SK-MEL-5 (cell line): ENCODE results near the gene ZDHHC8.

RAMPAGE:
- cytosol, long total RNA, result no peak
- long total RNA, result no peak
- nucleus, long total RNA, result no peak
Observed at GRCh38 chr22:19891411-19892530, 37.1 kb upstream of the GNB1L start.

RAMPAGE:
- cytosol, long total RNA, result no peak
- long total RNA, result no peak
- nucleus, long total RNA, result no peak
Observed at GRCh38 chr22:19948115-19948906, 6.7 kb upstream of the TXNRD2 start.

GRCh38 chr22:19958915-19960044 lies 17.7 kb upstream of the TXNRD2 start:
RAMPAGE:
- cytosol, long total RNA, result no peak
- long total RNA, result no peak
- nucleus, long total RNA, result no peak

RAMPAGE:
- cytosol, long total RNA, result no peak
- long total RNA, result no peak
- nucleus, long total RNA, result no peak
Observed at GRCh38 chr22:19963002-19963876, 21.6 kb upstream of the TXNRD2 start.

GRCh38 chr22:19984195-19984648 lies 32.4 kb downstream of the ARVCF start:
RAMPAGE:
- cytosol, long total RNA, result no peak
- long total RNA, result no peak
- nucleus, long total RNA, result no peak

GRCh38 chr22:20017896-20018111 lies 1.2 kb upstream of the ARVCF start:
RAMPAGE:
- cytosol, long total RNA, result no peak
- long total RNA, result no peak
- nucleus, long total RNA, result no peak

GRCh38 chr22:20069221-20069937 lies 10.7 kb upstream of the DGCR8 start:
RAMPAGE:
- cytosol, long total RNA, result no peak
- long total RNA, result no peak
- nucleus, long total RNA, result no peak

GRCh38 chr22:20095786-20096860 lies 16.1 kb downstream of the DGCR8 start:
RAMPAGE:
- cytosol, long total RNA, result no peak
- long total RNA, result no peak
- nucleus, long total RNA, result no peak

RAMPAGE:
- cytosol, long total RNA, result no peak
- long total RNA, result no peak
- nucleus, long total RNA, result no peak
Observed at GRCh38 chr22:20108347-20109380, 7.2 kb upstream of the RANBP1 start.

GRCh38 chr22:20131452-20132272 lies at the start of gene ZDHHC8:
Gene ZDHHC8 (plus strand): TSS chr22:20131804.
RAMPAGE:
- cytosol, long total RNA, result no peak
- long total RNA, result no peak
- nucleus, long total RNA, result no peak

DNA sequence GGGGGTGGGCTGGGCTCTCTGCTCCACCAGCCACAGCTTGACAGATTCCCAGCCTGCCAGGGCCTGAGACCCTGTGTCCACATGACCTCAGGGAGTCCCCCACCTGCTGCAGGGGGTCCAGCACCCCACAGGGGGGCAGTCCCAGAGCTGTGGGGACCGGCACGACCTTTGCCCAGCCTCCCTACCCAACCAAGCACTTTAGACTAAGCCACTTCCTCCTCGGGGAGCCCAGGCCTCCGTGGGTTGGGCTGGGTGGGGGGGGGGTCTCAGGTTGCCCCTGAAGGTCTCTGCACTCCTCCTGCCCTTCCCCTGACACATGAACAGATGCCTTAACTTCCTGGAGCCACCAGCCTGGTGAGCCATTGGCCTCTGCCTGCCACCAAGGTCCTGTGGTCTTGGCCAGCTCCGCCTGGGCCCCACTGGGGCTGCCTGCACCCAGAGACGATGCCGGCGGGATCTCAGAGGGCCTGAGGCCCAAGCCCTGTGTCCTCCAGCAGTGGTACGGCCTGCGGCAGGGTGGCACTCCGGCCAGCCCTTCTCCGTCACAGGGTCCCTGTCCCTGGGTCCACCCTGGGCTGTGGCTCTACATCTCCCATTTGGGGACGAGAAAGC lies 3.4 kb downstream of the CCDC188 start:
RAMPAGE:
- cytosol, long total RNA, result no peak
- long total RNA, result no peak
- nucleus, long total RNA, result no peak

GRCh38 chr22:20211884-20212634 lies 56.1 kb downstream of the RTN4R start:
RAMPAGE:
- cytosol, long total RNA, result no peak
- long total RNA, result no peak
- nucleus, long total RNA, result no peak

RAMPAGE:
- cytosol, long total RNA, result no peak
- long total RNA, result no peak
- nucleus, long total RNA, result no peak
Observed at GRCh38 chr22:20301045-20301509, 18.8 kb downstream of the DGCR6L start.

GRCh38 chr22:20408124-20408580 lies 14.2 kb downstream of the ZNF74 start:
RAMPAGE:
- cytosol, long total RNA, result no peak
- long total RNA, result no peak
- nucleus, long total RNA, result no peak

GRCh38 chr22:20428335-20428916 lies 9.2 kb downstream of the SCARF2 start:
RAMPAGE:
- cytosol, long total RNA, result no peak
- long total RNA, result no peak
- nucleus, long total RNA, result no peak

DNA sequence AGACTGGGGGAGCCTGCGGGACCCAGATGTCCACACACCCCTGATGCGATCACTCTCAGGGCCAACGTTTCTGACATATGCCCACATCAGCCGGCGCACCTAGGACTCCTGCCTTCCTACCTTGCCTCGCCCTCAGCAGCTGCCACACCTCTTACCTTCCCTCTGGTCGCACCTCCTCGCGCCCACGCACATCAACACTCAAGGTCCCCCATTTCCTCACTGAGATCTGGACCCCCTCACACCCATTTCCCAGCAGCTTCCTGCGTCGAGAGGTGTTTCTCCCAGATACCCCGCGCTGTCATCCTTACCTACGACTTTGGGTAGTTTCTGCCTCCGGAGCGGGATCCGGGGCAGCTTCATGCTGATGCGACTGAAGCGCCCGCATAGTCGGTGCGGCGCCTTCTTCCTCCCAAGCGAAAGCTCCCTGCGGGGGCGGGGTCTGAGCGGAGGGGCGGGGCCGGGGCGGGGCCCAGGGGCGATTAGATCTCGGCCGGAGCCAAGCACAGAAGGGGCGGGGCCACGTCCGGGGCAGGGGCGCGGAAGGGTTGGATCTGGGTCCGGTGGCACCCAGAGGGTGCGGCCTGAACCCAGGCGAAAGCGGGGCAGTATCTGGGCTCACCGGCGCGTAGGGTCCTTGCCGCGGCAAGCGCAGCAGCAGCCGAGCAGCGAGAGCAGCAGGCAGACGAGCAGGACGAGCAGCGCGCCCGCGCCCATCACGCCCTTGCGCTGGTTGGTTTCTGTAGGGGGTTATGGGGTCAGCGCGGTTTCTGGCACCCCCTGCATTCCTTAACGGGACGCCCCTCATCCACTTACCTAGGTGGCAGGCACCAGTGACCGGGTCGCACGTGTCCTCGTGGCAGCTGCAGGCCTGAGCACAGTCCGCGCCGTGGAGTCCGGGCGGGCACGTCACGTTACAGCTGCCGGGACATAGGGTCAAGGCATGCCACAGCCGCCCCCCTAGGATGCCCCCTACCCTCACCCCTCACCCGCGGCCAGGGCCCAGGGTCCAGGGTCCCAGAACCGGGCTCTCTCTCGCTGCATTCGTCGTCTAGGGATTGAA lies 8.4 kb downstream of the SCARF2 start:
RAMPAGE:
- cytosol, long total RNA, result no peak
- long total RNA, result no peak
- nucleus, long total RNA, result no peak

RAMPAGE:
- cytosol, long total RNA, result no peak
- long total RNA, result no peak
- nucleus, long total RNA, result no peak
Observed at GRCh38 chr22:20464125-20464663, 26.6 kb upstream of the SCARF2 start.

DNA sequence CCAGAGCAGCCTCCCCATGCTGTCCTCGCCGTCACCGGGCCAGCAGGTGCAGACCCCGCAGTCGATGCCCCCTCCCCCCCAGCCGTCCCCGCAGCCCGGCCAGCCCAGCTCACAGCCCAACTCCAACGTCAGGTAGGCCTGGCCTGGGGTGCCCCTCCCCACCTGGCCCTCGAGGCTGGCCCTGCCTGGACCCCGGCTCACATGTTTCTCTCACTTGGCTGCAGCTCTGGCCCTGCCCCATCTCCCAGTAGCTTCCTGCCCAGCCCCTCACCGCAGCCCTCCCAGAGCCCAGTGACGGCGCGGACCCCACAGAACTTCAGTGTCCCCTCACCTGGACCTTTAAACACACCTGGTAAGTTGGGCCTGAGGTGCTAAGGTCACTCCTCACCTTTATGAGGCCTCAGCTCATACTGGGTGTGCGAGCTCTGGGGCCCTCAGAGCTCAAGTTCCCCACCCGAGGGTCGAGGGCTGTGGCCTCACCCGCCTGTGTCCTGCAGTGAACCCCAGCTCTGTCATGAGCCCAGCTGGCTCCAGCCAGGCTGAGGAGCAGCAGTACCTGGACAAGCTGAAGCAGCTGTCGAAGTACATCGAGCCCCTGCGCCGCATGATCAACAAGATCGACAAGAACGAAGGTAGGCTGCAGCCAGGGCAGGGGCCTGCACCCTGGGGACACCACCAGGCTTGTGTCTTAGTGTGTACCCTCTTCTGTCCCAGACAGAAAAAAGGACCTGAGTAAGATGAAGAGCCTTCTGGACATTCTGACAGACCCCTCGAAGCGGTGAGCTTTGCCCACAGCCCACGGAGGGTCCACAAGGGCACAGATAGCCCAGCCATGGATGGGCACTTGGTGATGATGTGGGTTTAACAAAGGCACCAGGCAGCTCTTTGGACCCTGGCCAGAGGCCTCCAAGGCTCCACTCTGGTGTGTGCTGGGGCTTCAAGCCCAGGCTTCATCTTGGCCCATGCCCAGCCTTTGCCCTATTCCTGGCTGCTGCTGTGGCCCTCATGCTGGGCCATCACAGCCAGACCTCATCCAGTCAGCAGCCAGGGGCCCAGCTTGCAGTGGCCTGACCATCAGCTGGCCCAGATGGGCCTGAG lies 75.6 kb downstream of the MED15 start:
RAMPAGE:
- cytosol, long total RNA, result no peak
- long total RNA, result no peak
- nucleus, long total RNA, result no peak

GRCh38 chr22:20656724-20657018 lies 117.2 kb upstream of the SERPIND1 start:
RAMPAGE:
- cytosol, long total RNA, result no peak
- long total RNA, result no peak
- nucleus, long total RNA, result no peak

GRCh38 chr22:20662482-20663059 lies 111.3 kb upstream of the SERPIND1 start:
RAMPAGE:
- cytosol, long total RNA, result no peak
- long total RNA, result no peak
- nucleus, long total RNA, result no peak